NB4 (cell line): ENCODE data around the gene RBM8A.

GRCh38 chr1:119913946-119914734, 17.8 kb upstream of the ADAM30 start:
- RRBS, result no CpG with 5 or more reads among the region's 5 CpGs

- RRBS, result no CpG with 5 or more reads among the region's 2 CpGs
These were observed 80.9 kb downstream of the NOTCH2 start for GRCh38 chr1:119988656-119988916.

DNA sequence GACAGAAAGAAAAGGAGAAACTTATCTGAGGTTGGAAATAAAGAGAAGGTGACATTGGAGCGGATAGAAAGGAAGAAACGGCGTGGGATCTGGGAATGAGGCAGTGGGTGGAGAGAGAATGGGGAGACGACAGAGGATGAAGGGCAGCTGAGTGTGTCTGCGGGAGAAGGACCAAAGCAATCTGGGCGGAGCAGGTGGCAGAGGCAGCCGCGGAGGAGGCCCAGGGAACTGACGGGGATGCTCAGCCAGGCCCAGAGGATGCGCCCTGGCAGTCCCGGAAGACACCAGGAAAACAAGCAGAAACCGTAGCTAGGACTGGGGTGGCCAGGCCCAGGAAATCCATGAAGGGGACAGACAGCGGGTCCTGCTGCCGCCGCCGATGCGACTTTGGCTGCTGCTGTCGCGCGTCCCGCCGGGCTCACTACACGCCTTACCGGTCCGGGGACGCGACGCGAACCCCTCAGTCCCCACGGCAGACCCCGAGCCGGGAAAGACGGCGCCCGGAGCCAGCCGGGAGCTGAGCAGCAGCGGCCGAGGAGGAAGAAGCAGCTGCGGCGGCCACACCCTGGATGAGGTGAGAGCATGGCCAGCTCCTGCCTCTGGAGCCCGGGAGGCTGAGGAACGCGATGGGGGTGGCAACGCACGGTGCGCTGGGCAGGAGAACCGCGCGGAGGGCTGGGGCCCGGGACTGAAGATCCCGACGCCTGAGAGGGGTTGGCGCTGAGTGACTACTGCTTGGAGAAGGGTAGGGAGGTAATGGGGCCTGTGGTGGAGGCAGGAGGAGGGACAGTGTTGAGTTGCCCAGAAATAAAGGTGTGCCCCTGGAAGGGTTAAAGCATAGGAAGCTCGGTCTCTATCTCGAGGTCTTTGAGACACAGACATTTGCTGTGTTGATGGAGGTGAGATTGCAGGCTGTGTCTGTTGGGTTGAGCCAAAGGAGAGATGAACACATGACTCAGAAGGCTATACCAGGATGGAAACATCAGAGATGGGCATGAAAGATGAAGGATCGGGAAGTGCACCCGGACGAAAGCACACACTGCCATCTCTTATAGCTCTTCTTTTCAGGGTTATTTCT, 20.8 kb upstream of the SEC22B start:
- RRBS, result no CpG with 5 or more reads among the region's 58 CpGs

GRCh38 chr1:120453612-120454012, 38.8 kb downstream of the NBPF8 start:
- RRBS, result no CpG with 5 or more reads among the region's 3 CpGs

DNA sequence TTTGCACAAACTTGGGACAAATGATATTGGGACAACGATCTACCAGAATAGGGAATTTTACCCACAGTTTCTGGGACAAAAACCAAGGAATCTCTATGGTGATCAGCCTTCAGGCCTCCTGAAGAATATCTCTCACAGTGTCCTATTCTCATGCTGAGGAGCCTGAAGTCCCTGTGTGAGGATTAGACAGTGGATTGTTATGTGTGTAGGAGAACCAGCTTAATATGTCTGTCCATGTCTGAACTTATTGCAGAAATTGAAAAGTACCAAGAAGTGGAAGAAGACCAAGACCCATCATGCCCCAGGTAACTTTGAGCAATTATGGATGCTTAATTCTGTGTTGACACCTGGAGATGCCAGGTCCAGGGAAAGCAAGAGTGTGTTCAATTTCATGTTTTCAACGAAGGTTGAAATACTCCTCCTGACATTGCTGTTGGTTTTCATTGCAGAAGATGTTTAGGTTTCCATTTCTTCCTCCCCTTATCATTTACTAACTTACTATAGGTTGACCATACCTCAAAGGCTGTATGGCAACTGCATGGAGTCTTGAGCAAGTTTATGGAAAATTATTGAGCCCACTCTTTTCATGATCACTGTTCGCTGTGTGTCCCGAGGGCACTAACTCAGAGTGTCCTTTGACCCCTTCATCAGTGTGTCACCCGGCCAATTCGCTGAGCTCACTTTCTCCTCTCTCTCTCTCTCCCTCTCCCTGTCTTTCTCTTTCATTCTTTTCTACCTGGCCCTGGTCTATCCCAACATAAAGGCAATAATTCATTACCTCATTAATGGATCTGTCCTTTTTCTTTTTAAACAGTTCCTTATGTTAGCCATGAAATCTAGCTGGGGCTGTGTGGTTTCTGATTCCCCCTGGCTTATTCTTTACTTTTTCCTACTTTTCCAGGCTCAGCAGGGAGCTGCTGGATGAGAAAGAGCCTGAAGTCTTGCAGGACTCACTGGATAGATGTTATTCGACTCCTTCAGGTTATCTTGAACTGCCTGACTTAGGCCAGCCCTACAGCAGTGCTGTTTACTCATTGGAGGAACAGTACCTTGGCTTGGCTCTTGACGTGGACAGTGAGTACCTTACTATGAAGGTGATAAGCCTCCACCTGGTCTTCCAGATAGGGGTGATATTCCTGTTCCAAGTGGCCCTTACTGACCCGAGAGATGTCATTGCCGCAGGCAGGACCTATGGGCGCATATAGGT, 47.5 kb downstream of the NBPF8 start:
- RRBS, result no CpG with 5 or more reads among the region's 11 CpGs

GRCh38 chr1:120486938-120487622, 72.2 kb downstream of the NBPF8 start:
- RRBS, result no CpG with 5 or more reads among the region's 4 CpGs

DNA sequence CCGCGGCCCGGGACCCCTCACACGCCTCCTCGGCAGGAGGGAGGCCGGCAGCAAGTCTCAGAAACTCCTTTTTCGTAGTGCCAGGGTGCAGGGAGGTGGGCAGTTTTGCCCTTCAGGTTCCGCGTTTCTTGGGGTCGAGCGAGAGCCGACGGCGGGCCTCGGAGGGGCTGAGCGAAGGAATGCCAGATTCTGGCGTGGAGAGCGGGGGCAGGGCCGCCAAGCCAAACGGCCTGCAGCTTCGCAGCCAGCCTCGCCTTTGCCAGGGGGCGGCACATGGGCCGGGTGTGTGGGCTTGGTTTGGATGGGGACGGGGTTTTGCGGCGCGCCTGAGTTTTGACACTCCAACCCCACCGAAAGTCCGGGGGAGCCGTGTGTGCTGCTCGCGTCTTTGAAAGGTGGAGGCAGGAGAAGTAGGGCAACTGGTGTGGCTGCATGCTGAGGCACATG, 743 bp downstream of the NOTCH2NLR start:
- RRBS, result no CpG with 5 or more reads among the region's 33 CpGs

GRCh38 chr1:144077007-144077520, 105.3 kb upstream of the FAM72C start:
- RRBS, result no CpG with 5 or more reads among the region's 63 CpGs

DNA sequence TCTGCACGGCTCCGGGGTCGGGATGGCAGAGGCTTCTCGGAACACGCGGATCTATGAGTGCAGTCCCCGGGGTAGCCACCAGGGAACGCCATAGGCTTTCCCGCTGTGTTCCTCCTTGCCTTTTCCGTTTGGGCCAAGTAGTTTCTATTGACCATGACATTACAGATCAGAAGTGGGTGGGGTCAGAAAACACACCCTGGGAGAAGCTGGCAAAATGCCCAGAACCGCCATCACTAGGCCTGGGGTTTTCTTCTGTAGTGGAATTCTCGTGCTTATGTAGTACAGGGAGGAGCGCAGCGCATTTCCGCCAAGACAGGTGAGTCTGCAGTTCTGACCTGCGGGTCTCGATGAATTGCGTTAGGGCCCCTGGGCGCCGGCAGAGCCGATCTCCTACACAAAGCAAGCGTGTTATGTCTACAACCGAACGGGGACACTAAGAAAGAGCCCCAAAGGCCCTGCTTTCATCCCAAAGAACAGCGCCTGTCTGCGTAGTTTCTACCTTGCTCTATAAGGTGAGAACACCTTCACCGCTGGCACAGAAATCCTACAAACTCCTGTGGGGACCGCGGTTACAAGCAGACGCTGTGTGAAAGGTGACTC, 28.9 kb upstream of the NBPF15 start:
- RRBS, result no CpG with 5 or more reads among the region's 30 CpGs

GRCh38 chr1:145096328-145096703, 542 bp downstream of the FAM72D start:
- RRBS, result no CpG with 5 or more reads among the region's 14 CpGs

DNA sequence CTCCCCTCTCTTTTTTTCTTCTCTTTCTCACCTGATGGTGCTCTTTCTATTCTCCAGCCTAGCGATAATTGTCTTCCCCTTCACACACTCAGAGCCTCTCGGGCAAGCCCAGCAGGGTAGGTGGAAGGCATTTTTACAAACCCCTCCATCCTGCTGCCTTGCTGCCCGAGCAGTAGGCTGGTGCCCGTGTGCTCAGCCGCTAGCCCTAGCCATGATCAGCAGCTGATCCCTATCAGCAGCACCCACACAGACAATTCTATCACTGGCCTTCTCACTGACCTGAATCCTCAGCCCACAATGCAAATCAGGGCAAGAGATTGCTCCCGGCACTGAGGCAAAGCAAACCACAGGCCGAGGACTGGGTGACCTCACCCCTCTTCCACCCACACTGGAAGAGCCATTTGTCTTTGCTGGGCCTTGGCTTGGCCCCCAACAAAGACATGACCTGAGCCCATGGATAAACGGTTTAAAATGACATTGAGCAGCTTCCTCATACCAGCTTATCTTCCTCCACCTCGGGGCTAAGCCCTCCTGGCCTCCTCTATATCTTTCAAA, 896 bp upstream of the PDZK1 start:
- RRBS, result no CpG with 5 or more reads among the region's 9 CpGs

GRCh38 chr1:145788694-145789230, 35.1 kb downstream of the RNF115 start:
- RRBS, result no CpG with 5 or more reads among the region's 4 CpGs

DNA sequence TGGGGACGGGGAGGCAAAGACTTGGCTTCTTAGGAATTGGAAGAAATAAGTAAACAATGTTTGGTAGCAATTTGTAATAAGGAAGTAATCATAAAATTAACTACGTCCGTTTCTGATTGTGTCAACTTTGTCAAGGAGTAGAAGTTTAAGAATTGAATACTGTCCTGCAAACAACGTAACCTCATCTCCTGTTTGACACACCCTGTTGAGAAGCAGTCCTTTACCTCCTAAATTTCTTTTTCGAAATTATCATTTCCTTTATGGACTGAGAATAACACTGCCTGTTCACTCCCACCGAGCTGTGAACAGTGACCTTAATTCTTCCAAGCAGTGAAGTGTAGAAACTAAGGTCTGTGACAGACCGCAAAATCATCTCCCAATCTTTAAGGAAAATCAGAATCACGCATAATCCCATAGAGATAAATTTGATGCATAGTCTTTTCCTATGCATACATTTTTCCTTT, 604 bp downstream of the POLR3C start:
- RRBS, result no CpG with 5 or more reads among the region's 8 CpGs

DNA sequence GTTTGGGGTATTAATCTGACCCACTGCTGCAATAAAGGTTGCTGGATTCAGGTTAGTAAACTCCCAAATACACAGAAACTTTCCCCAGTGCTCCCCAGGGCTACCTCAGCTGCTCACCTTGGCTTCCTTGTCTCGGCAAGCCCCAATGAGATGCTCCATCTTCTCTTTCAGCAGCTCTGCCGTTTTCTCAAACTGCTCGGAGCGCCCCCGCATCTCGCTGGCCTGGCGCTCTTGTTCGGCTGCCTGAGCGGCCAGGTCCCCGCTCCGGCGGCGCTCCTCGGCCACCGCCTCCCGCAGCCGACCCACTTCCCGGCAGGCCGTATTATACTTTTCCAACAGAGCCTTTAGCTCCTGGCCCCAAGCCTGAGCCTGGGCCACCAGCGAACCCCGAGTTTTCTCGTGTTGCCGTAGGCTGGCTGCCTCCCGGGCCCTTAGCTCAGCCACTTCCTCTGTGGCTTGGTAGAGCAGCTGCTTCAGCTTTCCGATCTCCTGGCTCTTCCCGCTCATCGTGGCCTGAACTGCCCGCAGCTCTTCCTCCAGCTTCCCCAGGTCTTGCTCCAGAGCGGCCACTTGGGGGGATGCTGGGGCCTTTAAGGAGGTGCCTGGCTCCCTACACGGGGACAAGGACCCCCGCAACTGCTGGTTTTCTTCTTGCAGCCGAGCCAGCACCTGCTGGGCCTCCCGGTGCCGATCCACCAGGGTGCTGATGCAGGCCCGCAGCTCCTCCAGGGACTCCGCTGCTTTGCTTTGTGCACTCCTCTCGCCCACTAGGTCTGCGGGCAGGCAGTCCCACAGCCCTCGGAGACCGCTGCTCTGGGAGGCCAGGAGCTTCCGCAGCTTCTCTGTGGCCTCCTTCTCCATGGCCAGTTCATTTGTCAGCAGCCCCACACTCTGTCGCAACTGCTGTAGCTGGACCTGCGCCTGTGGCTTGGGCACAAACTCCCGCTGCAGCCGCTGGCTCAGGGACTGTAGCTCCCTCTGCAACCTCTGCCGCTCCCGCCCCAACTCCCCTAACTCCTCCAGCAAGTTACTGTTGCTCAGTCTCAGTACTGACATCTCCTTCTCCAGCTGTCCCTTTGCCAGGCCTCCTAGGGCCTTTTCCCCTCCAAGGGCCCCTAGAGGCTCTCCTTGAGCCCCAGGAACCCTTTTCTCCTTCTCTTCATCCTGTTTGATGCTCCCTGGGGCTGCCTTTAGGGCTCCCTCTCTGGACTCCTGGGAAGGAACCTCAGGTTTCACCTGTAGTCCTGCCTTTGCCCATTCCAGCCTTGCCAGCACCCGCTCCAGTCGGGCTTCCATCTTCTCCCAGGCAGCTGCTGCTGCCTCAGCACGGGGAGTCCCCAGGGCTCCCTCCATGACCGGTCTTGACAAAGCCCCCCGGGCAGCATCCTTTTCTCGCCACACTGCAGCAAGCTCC, 13.3 kb downstream of the ANKRD35 start:
- RRBS, result under 1% methylated on average over 12 of the region's 53 CpGs

- RRBS, result no CpG with 5 or more reads among the region's 8 CpGs
These were observed 6.4 kb upstream of the ANKRD35 start for GRCh38 chr1:145891711-145892769.

GRCh38 chr1:145926855-145927838, at the start of gene RBM8A:
RBM8A (minus strand) TSS chr1:145927484.
- RRBS, result no CpG with 5 or more reads among the region's 51 CpGs

GRCh38 chr1:145959519-145960034, 1.8 kb upstream of the LIX1L start:
- RRBS, result no CpG with 5 or more reads among the region's 2 CpGs

- RRBS, result no CpG with 5 or more reads among the region's 37 CpGs
These were observed 42.6 kb upstream of the PPIAL4H start for GRCh38 chr1:146386925-146387781.

DNA sequence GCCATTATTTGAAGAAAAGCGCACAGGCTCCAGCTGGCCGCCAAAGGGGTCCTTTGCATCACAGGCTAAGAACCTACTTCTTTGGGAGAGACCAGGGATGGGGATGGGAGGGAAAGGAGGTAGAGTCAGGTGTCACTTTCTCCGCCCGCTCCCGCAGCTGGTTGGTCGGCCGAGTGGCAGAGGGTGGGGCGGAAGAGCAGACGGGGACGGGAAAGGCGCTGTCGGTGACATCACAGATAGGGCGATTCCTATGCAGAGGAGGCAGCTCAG, 64.8 kb upstream of the PPIAL4H start:
- RRBS, result no CpG with 5 or more reads among the region's 13 CpGs